Glomerular endothelial cell (primary cell): ENCODE results near the gene HEXIM1.

GRCh38 chr17:44212509-44212967, 6.9 kb downstream of the UBTF start:
- RAMPAGE, long total RNA = no peak

GRCh38 chr17:44214687-44214982, 4.8 kb downstream of the UBTF start:
- RAMPAGE, long total RNA = no peak

DNA sequence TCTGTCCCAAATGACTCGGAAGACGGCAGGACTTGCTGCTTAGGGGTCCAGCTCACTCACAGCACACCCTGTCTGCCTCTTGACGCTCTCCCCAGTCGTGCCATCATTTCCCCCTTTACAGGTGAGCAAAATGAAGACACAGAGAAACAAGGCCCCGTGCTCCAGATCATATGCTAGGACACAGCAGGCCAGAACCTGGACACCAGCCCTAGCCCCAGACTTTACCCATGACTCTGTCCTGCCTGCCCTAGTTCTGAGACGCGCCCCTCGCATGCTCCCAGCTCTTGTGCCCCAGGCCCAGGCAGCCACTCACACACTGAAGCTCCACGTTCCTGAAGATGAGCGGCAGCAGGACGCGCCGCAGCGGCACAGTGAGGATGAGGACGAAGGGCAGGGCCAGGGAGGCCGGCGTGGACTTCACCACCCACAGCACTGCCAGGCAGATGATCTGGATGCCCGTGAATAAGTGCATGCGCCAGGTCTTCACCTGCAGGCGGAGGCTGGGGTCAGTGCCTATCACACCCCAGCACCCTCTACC, 17.0 kb downstream of the SLC4A1 start:
- RAMPAGE, long total RNA = no peak

- RAMPAGE, long total RNA = no peak
Observed at GRCh38 chr17:44399896-44400803, 10.7 kb upstream of the ITGA2B start.

DNA sequence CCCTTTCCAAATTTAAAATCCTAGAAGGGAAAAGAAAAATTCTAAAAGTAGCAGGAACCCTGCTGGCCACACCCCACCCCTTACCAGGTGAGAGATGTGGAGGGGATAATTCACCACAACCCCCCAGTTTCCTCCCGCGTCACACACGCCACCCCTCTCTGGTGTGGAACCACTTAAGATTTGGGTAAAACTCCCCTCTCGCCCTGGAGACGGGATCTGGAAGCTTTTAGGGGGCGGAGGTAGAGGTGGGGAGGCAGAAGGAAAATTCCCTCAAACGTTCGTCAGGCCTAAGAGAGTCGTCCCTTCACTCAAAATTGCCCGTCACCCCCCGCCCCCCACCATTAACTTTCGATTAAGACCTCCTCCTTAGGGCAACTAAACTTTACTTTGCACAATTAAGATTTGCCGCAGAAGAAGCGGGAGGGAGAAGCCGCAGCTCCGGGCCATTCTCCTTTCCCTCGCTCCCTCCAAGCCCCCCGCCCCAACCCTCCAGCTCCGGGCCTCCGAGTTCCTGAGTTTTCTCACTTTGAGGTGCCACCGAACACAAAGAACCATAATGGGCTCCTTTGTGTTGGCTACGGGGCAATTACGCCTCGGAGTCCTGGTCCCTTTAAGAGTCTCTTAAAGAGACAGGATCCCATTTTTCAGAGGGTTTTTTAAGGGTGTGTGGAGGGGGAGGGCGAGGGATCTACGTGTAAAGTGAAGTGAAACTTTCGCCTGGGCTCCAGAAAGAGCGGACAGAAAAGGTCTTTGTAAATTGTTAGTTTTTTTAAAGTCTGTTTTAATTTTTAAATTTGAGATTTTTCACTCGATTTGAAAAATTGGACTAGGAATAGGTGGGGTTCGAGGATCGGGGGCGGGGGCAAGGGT, 953 bp upstream of the FZD2 start:
- RAMPAGE, long total RNA = no peak

- RAMPAGE, long total RNA = no peak
Observed at GRCh38 chr17:44793895-44794739, 35.3 kb downstream of the ADAM11 start.

DNA sequence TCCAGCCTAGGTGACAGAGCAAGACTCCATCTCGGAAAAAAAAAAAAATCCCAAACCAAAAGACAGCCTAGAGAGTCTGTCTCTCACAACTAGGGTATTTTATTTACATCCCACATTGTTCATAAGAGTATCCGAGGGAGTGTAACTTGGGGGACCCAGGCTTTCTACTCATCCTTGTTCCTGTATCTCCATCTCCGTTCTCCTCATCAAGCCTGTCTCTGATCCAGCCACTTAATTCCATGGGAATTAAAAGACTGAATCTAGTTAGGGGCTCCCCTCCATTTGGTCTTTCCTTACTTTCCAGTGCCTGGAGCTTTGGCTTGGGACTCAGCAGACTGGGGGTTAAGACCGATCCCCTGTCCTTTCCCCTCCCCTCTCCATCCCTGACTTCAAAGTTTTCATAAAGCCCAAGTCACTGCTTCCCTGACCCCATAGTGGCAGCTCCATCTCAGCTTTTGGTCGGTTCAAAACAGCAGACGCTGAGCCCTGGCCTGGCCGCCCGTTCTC, 1.7 kb upstream of the HIGD1B start:
- RAMPAGE, long total RNA = no peak

GRCh38 chr17:44948112-44948443, 505 bp upstream of the KIF18B start:
- RAMPAGE, long total RNA = no peak

- RAMPAGE, long total RNA = no peak
Observed at GRCh38 chr17:44988131-44988790, 20.2 kb upstream of the C1QL1 start.

GRCh38 chr17:45120734-45121595, 11.3 kb downstream of the PLCD3 start:
- RAMPAGE, long total RNA = no peak

DNA sequence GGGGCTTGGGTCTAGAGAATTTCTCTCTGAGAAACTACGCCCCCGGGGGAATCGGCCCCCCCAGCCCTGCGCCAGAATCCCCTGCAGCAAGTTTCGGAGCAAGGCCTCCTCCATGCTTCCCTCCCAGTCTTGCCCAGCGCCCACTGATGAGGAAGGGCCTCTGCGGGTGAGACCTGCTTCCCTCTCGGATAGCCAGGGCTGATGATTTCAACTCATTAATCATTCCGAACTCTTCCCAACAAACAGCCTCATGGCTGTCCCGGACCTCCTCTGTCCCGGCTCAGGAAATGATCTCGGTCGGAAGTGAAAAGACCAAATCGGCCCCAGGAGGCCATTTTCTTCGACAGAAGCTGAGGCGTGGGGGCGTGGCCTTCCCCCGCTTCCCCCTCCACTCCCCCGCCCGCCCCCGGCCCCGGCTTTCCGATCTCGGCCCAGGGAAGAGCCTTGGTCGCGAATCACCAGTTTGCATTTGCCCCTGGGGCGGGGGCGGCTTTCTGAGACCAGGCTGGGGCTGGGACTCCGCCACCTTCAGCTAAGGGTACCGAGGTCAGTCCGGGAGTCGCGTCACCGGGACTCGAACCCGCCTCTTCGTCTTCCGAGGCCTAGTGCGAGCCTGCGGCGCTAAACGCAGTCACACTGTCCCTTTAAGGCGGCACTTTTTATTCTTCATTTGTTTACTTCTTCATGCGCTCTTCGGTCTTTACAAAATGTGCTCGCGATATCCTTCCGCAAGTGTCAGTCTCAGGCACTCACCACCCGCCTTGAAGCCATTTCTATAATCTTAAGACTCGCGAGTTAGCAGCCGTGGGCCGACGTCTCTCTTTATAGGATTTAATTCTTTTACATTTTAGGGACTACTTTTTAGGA, 896 bp upstream of the HEXIM1 start:
- RAMPAGE, long total RNA = no peak

GRCh38 chr17:45148013-45148390, 273 bp upstream of the HEXIM1 start:
- RAMPAGE, long total RNA = no peak

GRCh38 chr17:45148391-45149130, at the start of gene HEXIM1:
TSS of gene HEXIM1 (plus strand) at chr17:45148475.
- RAMPAGE, long total RNA = start-site peak on the plus strand at chr17:45148469-45149012, 32 and 43 reads in 2 replicates

DNA sequence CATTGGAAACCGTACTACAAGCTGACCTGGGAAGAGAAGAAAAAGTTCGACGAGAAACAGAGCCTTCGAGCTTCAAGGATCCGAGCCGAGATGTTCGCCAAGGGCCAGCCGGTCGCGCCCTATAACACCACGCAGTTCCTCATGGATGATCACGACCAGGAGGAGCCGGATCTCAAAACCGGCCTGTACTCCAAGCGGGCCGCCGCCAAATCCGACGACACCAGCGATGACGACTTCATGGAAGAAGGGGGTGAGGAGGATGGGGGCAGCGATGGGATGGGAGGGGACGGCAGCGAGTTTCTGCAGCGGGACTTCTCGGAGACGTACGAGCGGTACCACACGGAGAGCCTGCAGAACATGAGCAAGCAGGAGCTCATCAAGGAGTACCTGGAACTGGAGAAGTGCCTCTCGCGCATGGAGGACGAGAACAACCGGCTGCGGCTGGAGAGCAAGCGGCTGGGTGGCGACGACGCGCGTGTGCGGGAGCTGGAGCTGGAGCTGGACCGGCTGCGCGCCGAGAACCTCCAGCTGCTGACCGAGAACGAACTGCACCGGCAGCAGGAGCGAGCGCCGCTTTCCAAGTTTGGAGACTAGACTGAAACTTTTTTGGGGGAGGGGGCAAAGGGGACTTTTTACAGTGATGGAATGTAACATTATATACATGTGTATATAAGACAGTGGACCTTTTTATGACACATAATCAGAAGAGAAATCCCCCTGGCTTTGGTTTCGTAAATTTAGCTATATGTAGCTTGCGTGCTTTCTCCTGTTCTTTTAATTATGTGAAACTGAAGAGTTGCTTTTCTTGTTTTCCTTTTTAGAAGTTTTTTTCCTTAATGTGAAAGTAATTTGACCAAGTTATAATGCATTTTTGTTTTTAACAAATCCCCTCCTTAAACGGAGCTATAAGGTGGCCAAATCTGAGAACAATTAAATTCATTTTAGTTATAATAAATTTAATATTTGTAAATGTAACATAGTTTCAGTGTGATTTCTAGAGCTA, 1.7 kb downstream of the HEXIM1 start:
- RAMPAGE, long total RNA = no peak

- RAMPAGE, long total RNA = no peak
Observed at GRCh38 chr17:45151229-45152357, 3.3 kb downstream of the HEXIM1 start.

DNA sequence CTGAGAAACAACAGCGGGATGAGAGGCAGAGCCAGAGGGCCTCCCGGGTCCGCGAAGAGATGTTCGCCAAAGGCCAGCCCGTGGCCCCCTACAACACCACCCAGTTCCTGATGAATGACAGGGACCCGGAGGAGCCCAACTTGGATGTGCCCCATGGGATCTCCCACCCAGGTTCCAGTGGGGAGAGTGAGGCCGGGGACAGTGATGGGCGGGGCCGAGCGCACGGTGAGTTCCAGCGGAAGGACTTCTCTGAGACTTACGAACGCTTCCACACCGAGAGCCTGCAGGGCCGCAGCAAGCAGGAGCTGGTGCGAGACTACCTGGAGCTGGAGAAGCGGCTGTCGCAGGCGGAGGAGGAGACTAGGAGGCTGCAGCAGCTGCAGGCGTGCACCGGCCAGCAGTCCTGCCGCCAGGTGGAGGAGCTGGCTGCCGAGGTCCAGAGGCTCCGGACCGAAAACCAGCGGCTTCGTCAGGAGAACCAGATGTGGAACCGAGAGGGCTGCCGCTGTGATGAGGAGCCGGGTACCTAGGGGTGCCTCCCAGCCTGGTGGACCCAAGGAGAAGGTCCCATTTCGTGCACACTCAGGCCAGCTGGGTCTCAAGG, 7.7 kb downstream of the HEXIM2 start:
- RAMPAGE, long total RNA = no peak

DNA sequence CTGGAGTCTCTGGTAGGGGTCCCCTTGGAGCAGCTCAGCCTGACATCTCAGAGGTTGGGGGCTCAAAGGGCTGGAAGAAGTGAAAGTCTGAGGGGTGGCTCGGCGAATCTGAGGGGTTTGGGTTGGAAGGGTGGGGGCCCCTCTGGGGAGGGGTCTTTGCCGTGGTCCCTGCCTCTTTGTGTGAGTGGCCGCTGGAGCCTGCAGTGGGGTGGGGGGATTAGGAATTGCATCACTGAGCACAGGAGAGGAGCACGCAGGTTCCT, 9.7 kb downstream of the FMNL1 start:
- RAMPAGE, long total RNA = no peak

DNA sequence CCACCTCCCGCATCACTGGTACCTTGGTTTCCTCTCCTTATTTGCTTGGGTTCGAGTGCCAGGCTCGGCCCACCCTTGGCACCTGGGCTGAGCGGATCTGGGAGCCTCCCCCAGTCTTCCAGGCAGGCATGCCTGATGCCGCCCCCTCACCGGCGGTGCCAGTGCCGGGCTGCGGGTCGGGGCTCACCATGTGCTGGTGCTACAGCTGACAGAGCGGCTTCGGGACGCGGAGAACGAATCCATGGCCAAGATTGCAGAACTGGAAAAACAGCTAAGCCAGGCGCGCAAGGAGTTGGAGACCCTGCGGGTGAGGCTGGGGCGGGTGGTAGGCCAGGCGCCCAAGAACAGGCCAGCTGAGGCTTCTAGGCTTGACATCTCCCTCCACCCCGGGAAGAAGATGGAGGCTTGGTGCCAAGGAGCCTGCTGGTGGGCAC, 19.3 kb downstream of the FMNL1 start:
- RAMPAGE, long total RNA = no peak

GRCh38 chr17:45256119-45257038, 5.5 kb downstream of the SPATA32 start:
- RAMPAGE, long total RNA = no peak

- RAMPAGE, long total RNA = no peak
Observed at GRCh38 chr17:45273365-45274389, 11.8 kb upstream of the SPATA32 start.